Measurements from ENCODE around the genes KMO and SDCCAG8.

DNA sequence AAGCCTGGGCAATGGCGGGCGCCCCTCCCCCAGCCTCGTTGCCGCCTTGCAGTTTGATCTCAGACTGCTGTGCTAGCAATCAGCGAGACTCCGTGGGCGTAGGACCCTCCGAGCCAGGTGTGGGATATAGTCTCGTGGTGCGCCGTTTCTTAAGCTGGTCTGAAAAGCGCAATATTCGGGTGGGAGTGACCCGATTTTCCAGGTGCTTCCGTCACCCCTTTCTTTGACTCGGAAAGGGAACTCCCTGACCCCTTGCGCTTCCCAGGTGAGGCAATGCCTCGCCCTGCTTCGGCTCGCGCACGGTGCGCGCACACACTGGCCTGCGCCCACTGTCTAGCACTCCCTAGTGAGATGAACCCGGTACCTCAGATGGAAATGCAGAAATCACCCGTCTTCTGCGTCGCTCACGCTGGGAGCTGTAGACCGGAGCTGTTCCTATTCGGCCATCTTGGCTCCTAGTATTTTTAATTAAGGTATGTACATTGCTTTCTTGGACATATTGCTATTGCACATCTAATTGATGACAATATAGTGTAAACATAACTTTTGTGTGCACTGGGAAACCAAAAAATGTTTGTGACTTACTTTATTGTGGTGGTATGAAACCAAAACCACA lies 242.8 kb downstream of the CHRM3 start:
- RRBS, result no CpG with 5 or more reads among the region's 32 CpGs

DNA sequence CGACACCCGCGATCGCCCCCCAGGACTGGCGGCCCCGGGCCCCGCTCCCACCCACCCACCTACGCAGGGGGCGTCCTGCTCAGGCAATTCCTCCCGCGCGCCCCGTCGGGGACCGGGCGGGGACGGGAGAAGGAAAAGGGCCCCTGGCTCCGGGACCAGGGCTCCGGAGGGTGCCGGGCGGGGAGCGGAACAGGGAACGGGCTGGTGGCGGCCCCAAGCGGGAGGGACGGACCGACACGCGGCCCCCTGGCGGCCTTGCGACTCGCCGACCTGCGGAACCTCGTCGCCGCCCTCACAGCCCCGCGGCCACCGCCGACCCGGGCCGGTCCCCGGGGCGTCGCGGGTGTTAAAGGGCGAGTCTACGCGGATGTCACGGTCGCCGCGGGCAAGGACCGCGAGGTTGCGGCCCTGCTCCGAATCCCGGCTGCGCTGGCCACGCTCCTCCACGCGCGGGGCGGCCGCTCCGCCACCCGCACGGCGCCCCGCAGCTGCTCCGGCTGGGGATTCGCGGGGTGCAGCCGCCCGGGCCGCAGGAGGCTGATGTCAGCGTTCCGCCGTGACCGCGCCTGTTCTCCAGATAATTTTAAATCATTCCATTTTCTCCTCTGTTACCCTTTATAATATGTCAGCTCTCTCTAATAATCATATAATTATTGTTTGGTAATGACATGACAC lies 93.8 kb upstream of the FMN2 start:
- RRBS, result 1% methylated on average over 38 of the region's 82 CpGs

- RRBS, result no CpG with 5 or more reads among the region's 3 CpGs
Observed at GRCh38 chr1:240599253-240599722, 12.7 kb downstream of the GREM2 start.

DNA sequence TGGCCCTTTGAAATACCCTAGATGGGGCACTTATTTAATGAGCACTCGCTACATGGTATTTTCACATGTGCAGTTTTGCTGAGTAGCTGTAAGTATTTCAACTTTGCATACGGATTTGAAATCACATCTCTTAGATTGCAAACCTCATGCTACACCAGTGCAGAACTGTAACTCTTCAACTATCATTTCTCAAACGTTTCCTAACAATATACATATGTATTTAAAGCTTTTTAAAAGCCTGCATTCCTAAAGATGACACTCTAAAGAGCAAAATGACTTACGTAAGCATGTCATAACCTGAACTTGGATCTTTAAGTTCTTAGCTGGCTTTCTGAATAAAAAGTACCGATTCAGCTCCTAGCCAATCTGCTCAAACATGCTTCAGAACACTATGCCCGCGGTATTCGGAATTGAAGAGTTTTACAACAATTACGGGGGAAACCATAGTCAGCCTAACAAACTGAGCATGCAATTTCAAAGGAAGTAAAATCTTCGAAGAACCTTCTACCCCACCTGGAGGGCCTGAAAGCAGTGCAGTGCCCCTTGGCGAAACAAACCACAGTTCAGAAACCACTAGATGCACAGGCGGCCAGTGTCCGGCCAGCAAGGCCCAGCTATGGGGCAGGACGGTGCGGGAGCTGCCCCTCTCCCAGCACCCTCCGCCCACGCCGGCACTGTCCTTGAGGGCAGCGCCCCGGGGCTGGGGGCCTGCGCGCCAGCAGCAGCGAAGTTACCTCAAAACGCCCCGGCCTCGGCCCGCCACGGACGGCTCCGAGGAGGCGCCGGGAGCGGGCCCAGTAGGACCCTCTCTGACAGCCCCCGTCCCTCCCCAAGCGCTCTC lies 788 bp downstream of the FH start:
- RRBS, result 1% methylated on average over 21 of the region's 35 CpGs

GRCh38 chr1:241531684-241532685 lies at the start of gene KMO:
Gene KMO (plus strand): TSS chr1:241532378.
- RRBS, result no CpG with 5 or more reads among the region's 8 CpGs

DNA sequence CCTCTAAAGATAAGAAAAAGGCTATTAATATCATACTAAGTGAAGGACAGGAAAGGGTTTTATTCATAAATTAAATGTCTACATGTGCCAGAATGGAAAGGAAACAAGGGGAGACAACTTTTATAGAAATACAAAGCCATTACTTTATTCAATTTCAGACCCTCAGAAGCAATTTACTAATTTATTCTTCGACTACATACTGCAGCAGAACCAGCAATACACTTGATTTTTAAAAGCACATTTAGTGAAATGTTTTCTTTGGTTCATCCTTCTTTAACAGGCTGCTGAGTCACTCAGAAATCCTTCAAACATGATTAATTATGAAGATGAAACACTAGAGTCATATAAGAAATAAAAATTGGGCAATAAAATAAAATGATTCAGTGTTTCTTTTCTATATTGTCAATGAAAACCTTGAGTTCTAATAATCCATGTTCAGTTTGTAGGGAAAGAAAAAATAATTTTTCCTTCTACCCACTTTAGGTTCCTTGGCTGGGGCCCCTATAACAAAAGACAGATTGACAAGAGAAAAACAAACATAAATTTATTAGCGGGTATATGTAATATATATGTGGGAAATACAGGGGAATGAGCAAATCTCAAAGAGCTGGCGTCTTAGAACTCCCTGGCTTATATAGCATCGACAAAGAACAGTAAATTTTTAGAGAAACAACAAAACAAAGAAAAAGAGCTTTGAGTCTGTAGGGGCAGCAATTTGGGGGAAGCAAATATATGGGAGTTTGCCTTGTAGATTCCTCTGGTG lies 46.9 kb downstream of the CHML start:
- RRBS, result no CpG with 5 or more reads among the region's 4 CpGs

GRCh38 chr1:241603615-241604408 lies 36.4 kb downstream of the CHML start:
- RRBS, result no CpG with 5 or more reads among the region's 9 CpGs

DNA sequence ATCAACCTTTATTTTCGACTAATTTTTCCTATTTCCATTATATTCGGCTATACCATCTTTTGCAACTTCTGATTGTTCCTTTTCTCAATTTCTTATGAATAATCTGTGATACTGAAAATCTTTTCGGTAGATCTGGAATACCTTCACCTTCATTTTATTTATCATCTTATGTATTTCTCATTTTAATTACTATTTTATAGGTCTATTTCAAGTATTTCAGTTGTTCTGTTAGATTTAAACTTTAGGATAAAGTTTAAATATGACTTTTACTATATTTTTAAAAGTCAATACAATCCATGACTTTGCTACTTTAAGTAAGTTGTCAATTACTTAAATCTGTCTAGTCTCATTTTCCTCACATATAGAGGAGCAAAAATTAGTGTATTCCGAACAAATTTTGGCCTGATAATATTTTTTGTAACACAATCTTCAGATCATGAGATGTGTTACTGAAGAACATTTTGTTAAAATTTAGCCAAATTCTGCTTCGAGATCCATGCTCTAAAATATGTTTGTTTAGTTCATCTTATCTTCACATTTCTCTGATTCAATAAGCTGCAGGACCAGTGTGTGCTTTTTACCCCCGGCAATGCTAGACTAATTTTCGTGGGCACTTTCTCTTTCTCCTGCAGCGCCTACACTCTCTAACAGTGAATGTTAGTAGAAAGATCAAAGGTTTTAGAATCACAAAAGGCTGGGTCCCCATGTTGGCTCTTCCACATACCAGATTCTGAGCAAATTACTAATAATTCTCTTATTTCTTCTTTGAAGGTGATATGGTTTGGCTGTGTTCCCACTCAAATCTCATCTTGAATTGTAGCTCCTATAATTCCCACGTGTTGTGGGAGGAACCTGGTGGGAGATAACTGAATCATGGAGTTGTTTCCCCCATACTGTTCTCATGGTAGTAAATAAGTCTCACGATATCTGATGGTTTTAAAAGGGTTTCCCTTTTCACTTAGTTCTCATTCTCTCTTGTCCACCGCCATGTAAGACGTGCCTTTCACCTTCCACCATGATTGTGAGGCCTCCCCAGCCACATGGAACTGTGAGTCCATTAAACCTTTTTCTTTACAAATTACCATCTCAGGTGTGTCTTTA lies 8.6 kb downstream of the CHML start:
- RRBS, result no CpG with 5 or more reads among the region's 12 CpGs

DNA sequence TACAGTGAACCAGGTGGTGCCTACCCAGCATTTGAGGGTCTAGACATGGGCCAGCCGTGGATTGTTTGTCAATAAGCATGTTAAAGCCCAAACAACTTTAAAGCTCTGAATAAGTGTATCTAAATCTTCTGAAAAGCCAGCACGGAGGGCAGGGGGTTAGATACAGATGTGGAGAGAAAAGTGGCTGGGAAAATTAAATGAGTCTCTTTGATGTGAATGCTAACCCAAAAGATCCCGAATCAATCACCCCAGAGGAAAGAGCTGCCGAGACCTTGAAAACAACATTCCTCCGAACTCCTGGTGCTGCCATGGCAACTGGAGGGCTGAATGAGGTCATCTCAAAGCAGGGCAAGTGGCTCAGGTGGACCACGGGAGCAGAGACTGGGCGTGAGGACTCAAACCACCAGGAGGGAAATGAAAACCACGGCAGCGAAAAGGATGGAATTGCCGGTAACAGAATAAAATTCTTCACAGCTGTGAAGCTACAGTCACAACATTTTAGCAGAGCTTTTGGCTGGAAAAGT lies 23.5 kb upstream of the BECN2 start:
- RRBS, result no CpG with 5 or more reads among the region's 10 CpGs

DNA sequence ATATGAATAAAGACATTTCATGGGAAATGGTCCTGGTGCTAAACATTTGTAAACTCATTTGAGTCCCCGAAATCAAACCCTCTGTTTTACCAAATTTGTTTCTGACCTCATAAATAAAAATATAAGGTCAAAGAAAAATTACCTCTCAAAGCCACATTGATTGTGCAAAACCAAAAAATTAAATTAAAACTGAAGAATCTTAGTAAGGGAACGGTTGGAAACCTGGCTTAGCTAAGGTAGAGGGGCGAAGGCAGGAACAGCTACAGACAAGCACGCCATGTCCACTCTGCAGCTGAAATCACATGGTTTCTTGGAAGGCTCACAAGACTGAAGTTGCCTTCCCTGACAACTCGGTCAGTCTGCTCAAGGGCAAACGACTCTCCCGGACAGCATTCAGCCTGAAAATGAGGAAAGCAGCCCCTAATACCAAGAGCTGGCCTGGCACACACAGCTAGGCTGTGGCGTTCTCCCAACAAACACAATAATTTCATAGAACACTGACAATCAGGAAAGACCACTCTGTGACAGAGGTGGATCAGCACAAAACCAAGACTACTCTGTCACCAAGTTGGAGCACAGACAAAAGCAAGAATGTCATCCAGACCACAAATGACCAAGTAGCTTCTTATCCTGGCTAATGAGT lies 22.7 kb upstream of the BECN2 start:
- RRBS, result no CpG with 5 or more reads among the region's 8 CpGs

DNA sequence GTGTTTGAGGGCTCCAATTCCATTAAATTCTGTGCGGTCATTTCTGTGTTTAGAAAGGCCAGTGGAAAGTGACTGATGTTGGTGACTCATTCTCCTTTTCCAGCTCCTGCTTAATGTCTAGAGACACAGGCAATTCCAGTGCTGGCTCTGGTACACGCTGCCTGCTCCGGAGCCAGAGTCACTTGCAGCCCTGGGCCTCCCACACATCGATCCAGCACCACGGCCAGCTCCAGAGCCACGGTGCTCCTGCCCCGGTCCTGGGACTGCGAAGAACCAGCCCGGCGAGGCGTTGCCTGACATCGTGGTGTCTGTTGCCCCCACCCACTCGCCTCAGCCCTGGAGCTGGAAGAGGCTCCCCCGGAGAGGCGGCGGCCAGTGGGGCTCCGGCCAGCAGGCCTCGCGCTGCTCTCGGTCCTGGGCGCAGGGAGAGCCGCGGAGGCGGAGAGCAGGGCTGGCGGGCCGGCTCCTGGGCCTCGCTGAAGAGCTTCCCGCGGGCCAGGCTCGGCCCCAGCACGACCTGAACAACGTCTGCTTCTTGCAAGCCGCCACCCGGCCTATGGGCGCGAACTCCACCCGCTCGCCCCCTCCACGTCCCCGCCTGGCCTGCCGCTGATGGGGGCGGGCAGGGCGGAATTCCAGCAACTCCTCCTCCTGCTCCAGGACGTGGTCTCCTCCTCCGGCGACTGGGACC lies 364.8 kb downstream of the CEP170 start:
- RRBS, result 2% methylated on average over 2 of the region's 46 CpGs

DNA sequence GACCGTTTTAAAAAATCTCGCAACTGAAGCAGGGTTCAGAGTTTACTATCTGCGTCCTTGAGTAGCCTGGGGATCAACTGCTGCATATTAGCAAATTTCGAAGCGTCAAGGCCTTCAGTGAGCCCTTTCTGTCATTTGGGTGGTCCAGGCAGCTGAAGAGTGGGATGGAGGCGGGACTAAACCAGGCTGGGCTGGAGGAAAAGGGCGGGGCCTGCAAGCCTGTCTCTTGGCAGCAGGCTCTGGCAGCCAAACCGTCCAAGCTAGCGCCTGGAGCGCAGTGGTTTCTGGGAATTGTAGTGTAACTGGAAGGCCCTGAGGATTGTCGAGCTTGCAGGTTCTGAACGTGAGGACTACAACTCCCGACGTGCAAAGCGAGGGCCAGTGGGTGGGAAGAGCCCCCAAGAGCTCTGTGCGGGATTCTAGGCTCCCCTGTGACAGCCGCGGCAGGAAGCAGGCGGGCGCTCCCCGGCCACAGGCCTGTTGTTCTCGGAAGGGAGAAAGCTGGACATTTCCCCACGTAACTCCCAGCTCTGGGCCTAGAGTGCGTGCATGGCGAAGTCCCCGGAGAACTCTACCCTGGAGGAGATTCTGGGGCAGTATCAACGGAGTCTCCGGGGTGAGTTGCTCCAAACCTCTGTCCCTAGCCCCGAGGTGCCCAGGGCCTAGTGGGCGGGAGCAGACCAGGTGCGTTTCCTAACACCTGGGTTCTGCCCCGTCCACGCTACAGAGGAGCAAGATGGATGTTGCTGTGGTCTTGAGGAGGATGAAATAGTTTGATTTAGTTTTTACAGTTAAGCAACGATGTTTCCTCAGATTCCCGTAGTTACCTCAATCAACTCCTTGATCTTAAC lies at the start of gene SDCCAG8:
Gene SDCCAG8, plus strand, starts transcription at position 417 of the 851 bp plus-strand sequence.
- RRBS, result under 1% methylated on average over 5 of the region's 35 CpGs

GRCh38 chr1:243455549-243456887 lies 200.2 kb downstream of the SDCCAG8 start:
- RRBS, result no CpG with 5 or more reads among the region's 13 CpGs

- RRBS, result no CpG with 5 or more reads among the region's 4 CpGs
Observed at GRCh38 chr1:243736831-243737677, 113.0 kb downstream of the AKT3 start.

DNA sequence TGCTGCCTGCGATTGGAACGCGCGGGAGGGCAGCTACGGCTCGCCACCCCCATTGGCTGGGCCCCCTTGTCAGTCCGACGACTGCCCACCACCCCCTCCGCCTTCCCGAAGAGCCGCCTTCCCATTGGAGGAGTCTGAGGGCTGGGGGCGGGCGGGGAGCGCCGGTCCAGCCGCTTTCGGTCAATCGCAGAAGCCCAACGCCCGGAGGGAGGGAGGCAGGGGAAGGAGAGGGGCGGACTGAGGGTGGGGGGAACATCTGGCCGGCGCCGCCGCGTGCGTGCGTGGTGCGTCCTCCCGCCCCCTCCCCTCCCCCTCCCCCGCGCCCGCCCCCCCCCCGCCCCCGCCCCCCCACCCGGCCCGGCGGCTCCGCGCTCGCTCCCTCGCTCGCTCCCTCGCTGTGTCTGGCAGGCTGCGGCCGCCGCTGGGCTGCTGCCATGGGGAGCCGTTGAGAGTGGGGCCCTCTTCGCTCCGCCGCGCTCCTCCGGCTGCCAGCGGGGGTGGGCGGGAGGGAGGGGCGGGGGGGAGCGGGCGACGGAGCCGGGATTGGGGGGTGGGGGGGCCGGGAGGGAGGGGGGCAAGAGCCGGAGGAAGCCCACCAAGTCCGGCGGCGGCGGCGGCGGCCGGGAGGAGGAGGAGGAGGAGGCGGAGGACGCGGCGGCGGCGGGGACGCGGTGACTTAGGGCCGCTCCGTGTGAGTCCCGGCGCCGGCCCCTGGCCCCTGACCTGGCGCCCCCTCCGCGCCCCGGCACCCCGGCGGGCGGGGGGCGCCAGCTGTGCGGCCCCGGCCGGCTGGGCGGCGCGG lies 2.6 kb upstream of the ZBTB18 start:
- RRBS, result 5% methylated on average over 30 of the region's 96 CpGs

GRCh38 chr1:244366889-244367397 lies 14.5 kb downstream of the C1orf100 start:
- RRBS, result no CpG with 5 or more reads among the region's 5 CpGs

DNA sequence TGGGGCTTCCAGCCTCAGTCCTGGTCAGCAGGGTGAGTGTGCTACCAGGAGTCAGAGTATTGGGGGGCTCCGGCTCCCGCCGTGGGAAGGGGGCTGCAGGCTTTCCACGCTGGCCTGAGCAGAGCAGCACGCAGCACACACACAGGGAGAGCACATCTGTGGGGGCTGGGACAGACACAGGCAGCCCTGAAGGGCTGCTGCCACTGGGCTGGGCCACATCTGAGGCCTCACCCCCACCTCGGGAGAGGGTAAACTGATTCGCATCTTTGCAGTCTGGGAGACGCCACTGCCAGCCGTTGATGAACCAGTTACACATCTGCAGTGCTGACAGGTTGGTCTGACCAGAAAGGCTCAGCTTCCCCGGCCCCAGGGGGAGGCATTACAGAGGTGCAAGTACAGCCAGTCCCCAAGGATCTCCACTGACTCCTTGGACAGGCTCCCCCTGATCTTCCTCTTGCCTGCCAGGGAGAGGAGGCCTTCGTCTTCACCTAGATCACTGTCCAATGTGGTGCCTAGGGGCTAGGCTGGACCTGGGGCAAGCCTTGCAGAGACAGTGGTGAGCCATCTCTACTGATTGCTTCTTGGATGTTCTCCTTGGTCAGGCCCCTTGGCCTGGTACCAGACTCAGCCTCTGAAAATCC lies 42.8 kb downstream of the C1orf100 start:
- RRBS, result no CpG with 5 or more reads among the region's 11 CpGs

GRCh38 chr1:244599782-244600439 lies 53.0 kb upstream of the DESI2 start:
- RRBS, result no CpG with 5 or more reads among the region's 7 CpGs

DNA sequence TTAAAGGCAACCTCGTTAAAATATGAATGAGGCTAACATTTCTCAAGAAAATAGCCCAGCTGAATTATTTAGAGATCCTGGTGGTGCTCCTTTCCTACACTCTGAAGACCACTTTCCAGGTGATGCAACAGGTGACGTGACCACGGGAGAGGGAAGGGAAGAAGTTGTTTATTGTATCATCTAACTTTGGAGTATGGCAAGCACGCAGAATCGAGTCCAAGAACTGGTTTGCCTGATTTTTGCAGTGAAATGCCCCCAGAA lies 911 bp downstream of the DESI2 start:
- RRBS, result no CpG with 5 or more reads among the region's 5 CpGs

All from retinal pigment epithelial cell (primary cell).